ENCODE measurements around a stretch of chr2.

GRCh38 chr2:9982379-9982705 is 30.8 kb downstream of the GRHL1 start:
- PRO-cap, 3 experiments: no peak in any of the 3 experiments
- RAMPAGE, long total RNA: no peak

- PRO-cap, 3 experiments: no peak in any of the 3 experiments
- RAMPAGE, long total RNA: no peak
These were observed 36.8 kb upstream of the KLF11 start for GRCh38 chr2:10006179-10007347.

DNA sequence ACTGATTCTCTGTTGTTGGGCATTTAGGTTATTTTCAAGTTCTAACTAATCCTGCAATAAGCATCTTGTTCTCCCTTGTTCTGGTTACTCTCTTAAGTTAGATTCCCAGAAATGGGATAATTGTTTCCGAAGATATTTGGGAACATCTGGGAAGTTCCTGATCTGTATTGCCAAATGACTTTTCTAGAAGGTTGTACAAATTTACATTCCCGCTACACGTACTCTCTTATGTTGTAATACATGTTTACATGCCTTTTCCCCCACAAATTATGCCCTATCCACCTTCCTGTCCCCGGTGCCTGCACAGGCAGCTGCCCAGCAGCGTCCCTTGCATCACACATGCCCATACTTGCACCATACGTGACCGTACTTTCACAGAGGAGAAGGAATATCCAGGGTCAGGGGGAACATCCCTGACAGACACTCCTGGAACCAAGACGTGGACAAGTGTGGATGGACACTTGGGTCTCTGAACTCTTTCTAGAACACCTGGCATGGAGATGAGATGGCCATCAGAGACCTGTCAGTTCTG is 24.2 kb upstream of the KLF11 start:
- PRO-cap, 3 experiments: no peak in any of the 3 experiments
- RAMPAGE, long total RNA: no peak

DNA sequence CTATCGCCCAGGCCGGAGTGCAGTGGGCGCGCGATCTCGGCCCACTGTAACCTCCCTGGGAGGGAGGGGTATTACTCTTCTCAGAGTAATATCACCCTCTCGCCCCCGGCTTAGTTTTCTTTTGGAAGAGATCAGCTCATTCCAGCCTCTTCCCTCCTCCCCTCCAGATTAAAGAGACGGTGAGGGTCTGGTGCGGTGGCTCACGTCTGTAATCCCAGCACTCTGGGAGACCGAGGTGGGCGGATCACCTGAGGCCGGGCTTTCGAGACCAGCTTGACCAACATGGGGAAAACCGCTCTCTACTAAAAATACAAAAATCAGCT is 1.3 kb downstream of the KLF11 start:
- PRO-cap, 3 experiments: no peak in any of the 3 experiments
- RAMPAGE, long total RNA: no peak

GRCh38 chr2:10052391-10052855 is 9.1 kb downstream of the KLF11 start:
- PRO-cap, 3 experiments: no peak in any of the 3 experiments
- RAMPAGE, long total RNA: no peak

DNA sequence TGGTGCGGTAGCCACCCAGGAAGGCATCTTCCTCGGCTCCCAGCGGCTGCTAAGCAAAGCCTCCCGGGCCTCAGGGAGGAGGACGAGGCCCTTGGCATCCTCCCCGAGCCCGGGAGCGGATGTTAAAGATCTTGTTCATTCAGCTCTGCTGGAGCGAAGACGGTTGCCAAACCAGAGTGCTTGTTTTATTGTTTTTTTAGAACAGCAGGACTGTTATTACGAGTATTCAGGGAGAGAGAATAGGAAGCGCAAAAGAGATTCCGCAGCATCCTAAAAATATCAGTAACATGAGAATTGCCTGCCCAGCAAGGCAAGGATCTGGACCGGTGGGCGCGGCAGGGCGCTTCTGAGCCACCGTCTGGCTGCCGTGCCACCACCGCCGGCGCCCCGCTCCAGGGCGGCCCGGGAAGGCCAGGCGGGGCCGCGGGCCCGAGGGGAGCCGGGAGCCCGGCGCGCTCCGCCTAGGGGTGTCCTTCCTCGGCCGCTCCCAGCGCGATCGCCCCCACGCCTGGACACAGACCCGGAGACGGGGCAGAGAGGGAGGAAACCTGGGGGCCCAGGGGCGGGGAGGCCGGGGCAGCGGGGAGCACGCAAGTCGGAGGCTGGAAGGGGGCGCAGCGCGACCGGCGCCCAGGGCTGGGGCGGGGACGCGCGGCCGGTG is 883 bp downstream of the CYS1 start:
- PRO-cap, 3 experiments: peak in 3 of 3 experiments; most common plus-strand start position 138 of the sequence (in 1); most common minus-strand start position 404 of the sequence (in 2)
- RAMPAGE, long total RNA: no peak

GRCh38 chr2:10329113-10329593 is 26.4 kb downstream of the HPCAL1 start:
- PRO-cap, 3 experiments: no peak in any of the 3 experiments
- RAMPAGE, long total RNA: no peak

DNA sequence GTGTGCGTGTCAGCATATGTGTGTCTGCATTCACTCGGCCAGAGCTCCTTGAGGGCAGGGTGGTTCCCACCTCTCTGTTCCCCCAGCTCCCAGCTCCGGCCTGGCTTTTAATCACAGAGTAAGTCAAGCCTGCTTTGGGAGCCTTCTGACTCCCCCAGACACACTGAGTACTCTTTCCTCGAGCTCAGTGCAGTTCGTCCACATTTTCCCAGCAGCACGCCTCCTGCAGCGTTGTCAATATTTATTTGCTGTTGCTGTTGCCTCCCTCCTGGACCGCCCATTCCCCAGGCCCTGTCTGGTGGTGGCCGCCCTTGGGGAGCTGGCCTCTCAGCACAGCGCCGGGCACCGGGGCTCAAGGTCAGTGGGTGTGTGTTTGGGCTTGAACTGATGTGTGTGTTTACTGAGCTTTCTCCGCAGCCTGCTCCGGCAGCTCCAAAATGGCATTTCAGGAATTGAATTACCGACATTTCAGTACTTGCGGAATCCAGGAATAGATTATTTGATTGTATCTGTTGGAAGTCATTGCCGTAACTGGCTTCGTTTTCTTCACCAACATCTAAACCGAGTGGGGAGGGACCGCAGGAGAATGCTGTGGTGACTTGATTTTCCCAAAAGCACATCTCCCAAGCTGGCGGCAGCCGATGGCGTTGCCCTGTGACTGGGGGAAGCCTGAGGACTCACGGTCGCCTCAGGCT is 65.8 kb downstream of the HPCAL1 start:
- PRO-cap, 3 experiments: no peak in any of the 3 experiments
- RAMPAGE, long total RNA: no peak

DNA sequence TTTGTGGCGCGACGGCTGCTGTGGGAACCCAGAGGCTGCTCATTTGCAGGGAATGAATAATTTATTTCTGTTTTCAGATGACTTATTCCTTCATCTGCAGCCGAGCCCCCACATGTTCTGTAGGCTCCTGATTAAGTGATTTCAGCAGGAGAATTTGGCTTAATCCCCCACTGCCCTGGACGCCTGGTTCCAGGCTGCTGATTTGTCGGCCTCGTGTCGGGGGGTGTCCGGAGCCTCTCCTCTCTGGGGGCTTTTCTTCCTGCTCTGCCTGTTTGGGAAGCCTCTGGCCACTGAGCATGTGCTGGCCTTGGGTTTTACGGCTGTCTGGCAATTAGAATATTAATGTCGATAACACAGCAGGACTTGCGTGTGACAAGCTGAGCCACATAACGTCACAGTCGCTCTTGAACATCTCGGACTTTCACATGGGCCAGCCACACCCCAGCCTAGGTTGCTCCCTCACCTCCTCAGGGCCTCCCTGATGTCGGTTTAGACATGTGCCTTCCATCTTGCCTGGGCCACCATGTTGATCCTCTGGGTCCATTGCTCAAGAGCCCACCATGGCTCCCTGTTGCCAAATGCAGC is 62.4 kb downstream of the ODC1 start:
- PRO-cap, 3 experiments: no peak in any of the 3 experiments
- RAMPAGE, long total RNA: no peak

- PRO-cap, 3 experiments: no peak in any of the 3 experiments
- RAMPAGE, long total RNA: no peak
These were observed 58.6 kb downstream of the ODC1 start for GRCh38 chr2:10389253-10390129.

DNA sequence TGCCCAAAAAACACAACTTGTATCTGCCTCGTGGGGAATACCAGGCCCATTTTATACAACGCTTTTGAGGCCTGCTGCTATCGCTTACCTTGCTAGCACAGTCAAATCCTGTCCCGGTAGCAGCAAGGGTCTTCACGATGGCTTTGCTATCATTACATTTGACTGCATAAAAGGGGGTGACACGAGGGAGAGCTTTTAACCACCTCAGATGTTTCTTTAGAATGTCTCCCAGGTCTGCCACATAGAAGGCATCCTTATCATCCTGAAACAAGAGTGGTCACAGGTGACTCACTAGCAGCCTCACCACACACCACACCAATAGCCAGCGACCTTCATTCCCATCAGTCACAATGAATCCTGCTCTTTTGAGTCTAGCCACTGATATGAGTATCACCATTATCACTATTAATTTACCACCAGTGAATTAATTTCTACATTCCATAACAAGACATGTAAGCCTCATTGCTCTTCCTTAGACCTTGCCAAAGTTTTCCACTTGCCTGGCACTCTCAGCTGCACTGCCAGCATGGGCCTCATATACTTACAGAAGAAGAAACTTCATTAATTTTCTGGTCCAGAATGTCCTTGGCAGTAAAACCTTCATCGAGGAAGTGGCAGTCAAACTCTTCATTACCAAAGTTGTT is 3.6 kb downstream of the ODC1 start:
- PRO-cap, 3 experiments: no peak in any of the 3 experiments
- RAMPAGE, long total RNA: no peak

- PRO-cap, 3 experiments: no peak in any of the 3 experiments
- RAMPAGE, long total RNA: no peak
These were observed 1.9 kb downstream of the ODC1 start for GRCh38 chr2:10446310-10446594.

DNA sequence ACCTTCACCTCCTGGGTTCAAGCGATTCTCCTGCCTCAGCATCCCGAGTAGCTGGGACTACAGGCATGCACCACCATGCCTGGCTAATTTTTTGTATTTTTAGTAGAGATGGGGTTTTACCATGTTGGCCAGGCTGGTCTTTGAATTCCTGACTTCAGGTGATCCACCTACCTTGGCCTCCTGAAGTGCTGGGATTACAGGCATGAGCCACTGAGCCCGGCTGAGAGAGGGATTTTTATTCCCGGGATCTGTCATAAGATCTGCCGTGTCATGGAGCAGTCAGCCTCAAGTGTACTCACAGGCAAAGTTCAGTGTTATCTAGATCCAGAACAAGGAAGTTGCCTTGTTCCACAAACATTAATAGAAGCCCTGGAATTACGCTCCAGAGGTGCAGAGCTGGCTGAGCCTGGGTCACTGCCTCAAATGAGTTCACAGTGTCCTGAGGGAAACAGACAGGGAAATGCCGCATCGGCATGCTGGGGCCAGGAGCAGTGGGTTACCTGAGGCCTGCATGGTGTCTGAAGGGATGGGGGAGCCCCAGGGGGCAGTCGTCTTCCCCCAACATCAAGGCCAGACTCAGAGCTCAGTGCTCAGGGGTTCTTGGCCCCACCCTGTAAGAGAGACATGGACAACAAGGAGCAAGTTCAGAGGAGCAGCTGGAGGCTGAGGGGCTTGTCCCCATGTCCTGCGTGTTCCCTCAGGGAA is 42.6 kb upstream of the ODC1 start:
- PRO-cap, 3 experiments: no peak in any of the 3 experiments
- RAMPAGE, long total RNA: no peak

DNA sequence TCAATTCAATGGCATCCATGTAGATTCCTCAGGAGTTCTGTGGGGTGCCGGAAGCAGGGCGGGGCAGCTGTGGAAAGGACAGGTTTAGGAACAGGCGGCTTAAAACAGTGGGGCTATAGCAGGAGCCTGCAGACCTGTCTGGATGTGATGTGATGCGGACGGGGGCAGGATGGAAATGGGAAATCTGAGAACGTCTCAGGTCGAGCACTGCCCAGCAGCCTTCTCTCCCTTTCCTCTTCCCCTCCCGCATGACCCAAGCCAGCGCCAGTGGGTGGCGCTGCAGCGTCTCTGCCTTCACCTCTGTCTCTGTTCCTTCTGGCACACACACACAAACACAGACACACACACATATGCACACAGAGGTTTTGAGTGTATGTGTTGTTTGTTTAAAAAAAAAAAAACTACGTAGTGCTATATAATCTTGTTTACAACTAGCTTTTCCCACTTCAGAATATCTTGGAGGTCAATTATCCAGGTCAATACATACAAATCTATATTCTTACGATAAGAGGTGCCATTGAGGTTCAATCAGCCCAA is 59.7 kb upstream of the C2orf50 start:
- PRO-cap, 3 experiments: no peak in any of the 3 experiments
- RAMPAGE, long total RNA: no peak

GRCh38 chr2:11220917-11221582 is 65.8 kb downstream of the SLC66A3 start:
- PRO-cap, 3 experiments: no peak in any of the 3 experiments
- RAMPAGE, long total RNA: no peak

DNA sequence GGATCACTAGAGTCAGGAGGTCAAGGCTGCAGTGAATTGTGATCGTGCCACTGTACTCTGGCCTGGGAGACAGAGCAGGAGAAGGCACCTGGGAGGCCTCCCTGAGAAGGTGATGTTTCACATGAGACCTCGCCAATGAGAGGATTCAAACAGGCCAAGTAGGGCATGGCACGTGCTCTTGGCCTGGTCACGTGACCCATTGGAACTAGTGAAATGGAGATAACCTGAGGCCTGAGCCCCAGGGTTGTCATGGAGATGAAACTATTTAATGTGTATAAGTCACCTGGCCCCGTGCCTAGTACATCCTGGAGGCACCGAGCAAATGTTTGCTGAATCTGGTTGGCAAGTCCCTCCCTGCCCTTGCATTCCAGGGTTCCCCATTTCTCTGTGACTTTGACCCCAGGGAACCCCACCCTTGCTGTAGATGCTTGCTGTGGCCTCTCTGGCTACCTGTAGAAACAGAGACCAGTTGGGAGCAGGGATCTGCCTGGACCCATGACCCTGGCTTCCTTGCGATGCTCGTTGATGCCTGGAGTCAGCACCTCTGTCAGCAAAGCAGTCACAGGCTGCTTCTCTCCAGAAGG is 26.2 kb upstream of the ROCK2 start:
- PRO-cap, 3 experiments: no peak in any of the 3 experiments
- RAMPAGE, long total RNA: no peak

DNA sequence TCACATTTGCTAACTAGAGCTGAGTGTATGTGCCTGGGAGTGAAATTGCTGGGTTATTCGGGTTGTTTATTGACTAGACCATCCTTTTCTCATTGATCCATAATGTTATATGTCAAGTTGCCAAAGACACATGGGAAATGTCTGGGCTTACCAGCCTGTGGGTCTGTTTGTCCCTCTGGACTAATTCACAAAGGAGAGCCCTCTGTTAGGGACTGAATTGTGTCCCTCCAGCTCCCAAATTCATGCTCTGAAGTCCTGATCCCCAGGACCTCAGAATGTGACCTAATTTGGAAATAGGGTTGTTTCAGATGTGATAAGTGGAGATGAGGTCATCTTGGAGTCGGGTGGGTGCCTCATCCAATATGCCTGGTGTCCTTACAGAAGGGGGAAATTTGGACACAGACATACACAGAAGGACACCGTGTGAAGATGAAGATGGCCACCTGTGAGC is 41.3 kb upstream of the ROCK2 start:
- PRO-cap, 3 experiments: no peak in any of the 3 experiments
- RAMPAGE, long total RNA: no peak

DNA sequence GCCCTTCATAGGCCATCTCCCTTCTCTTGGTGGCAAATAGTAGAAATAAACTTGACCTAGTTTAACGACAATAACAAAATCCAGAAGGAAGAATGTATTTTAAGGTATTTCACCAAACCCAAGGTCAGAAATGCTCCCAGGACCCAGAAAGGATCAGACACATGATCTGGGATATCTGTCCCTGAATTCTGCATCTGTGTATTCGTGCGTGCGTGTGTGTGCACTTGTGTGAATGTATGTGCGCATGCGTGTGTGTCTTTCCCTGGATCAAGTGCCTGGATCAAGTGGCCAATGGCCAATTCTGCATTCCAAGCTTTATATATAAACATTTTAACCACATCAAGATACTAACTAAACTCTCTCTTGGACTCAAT is 45.0 kb upstream of the ROCK2 start:
- PRO-cap, 3 experiments: no peak in any of the 3 experiments
- RAMPAGE, long total RNA: no peak

DNA sequence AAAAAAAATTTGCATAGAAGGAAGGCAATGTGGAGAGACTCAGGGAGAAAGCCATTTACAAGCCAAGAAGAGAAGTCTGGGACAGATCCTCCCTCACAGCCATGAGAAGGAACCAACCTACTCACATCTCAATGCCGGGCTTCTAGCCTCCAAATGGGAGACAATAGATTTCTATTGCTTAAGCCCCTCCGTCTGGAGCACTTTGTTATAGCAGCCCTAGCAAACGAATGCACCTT is 12.8 kb upstream of the E2F6 start:
- PRO-cap, 3 experiments: no peak in any of the 3 experiments
- RAMPAGE, long total RNA: no peak

DNA sequence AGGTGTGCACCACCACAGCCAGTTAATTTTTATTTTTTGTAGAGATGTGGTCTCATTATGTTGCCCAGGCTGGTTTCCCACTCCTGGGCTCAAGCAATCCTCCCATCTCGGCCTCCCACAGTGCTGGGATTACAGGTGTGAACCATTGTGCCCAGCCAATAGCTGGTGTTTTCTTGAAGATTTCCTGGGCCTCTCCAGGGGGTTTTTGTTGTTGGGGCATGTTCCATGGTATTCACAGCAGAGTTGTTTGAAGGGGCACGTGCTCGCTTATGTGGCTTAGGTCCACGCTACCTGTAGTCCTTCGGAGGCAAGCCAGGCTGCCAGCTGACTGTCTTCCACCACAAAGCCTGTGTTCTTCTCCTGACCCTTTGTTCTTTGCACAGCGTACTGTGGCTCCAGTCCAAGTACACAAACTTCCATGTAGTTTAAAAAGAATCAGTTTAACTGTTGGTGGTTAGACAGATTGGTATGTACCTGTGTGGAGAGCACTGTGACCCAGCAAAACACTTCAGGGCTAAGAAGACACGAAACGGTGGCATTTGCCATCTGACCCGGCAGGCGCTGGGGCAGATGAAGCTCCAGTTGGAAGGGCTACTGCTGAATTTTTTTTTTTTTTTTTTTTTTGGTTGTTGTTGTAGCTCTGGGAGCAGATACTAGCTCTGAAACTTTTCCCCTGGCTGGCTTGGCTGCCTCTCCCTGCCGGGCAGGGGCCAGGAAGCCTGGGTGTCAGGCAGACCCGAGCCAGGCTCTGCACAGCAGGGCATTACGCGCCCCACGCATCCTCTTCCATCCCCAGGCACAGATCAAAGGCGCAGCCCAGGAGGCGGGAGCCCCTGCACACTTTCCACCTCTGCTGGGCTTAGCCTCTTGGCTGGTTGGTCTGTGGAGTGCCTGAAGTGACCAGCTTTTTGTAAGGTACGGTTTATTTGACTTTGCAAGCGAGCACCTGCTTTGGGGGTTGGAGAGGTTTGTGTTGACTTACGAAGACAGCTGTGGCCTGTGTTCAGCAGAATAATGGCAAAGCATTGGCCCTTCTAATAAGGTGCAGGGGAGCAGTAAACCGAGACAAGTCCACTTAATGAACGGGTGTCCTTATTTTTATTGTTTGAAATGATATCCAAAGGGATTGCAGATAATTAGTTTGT is 5.7 kb downstream of the GREB1 start:
- PRO-cap, 3 experiments: no peak in any of the 3 experiments
- RAMPAGE, long total RNA: no peak